CD14-positive monocyte (primary cell): ENCODE measurements around the genes ANKDD1B, IQGAP2 and F2RL1.

GRCh38 chr5:74707248-74707734 lies 22.3 kb downstream of the HEXB start:
- CAGE, long polyA plus RNA: no peak

GRCh38 chr5:74865564-74865712 lies 749 bp downstream of the FAM169A start:
- CAGE, long polyA plus RNA: no peak

GRCh38 chr5:75334226-75334661 lies 2.8 kb upstream of the HMGCR start:
- CAGE, long polyA plus RNA: no peak

- CAGE, long polyA plus RNA: no peak
Observed at GRCh38 chr5:75511115-75511531, 306 bp downstream of the CERT1 start.

- CAGE, long polyA plus RNA: no peak
Observed at GRCh38 chr5:75574527-75574949, 36.7 kb upstream of the ANKDD1B start.

- CAGE, long polyA plus RNA: no peak
Observed at GRCh38 chr5:75611262-75612058, at the start of gene ANKDD1B. Gene ANKDD1B (plus strand): TSS chr5:75611453.

DNA sequence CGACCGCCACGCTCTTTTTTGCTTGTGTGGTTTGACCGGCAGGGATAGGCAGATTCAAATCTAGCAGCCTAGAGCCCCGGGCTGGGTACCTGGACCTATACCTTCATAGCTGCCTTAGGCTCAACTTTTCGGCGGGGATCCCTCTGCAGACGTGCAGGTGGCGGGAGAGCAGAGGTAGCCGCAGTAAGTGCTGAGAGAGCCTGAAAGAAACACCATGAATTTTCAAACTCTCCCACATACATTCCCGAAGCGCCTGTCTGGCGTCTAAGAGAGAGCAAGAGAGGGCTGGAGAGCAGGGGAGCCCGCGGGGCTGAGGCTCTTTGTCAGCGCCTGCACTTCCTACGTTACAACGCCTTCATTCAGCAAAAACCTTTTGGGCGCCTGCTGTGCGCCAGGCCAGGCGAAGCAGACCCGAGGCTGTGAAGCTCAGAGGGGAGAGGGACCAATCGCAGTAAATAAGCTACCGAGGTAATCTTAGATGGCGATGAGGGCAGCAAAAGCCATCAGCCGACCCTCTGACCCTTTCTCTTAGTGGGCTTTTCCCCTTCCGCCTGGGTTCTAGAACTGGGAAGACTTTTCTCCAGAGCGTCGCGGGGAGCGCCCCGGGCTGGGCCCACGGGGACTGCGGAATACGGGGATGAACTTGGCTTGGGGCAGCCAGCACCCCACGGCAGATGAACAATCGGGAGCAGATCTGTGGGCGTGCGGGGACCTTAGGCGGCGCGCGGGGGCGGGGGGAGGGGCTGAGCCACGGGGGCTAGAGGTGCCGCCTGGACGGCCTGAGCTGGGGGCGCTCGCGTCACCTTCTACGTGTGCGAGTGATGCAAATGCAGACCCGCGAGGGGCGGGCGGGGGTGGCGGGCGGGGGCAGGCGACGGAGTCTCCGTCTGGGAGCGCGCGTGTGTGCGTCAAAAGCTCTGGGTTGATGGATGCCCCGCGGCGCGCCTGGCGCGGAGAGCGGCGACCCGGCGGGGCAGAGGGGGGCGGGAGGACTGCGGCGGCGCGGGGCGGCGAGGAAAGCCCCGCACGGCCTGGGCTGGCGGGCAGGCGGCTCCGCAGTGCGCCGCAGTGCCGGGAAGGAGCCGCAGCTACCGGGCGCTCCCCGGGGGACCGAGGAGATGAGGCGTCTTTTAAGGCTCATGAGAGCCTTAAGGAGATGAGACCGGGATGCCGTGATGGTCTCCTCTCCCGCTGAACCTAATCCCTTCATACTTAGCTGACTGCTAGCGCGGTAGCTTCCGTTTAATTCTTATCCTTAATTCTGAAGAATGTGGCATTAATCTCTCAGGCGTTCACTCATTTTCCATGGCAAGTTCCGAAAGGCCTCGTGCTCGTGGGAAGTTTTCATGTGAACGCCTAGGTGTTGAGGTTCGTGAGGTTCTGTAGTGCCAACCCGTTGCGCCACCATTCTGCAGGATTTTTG lies 1.2 kb downstream of the SV2C start:
- CAGE, long polyA plus RNA: no peak

- CAGE, long polyA plus RNA: no peak
Observed at GRCh38 chr5:76136340-76136609, 53.1 kb downstream of the SV2C start.

DNA sequence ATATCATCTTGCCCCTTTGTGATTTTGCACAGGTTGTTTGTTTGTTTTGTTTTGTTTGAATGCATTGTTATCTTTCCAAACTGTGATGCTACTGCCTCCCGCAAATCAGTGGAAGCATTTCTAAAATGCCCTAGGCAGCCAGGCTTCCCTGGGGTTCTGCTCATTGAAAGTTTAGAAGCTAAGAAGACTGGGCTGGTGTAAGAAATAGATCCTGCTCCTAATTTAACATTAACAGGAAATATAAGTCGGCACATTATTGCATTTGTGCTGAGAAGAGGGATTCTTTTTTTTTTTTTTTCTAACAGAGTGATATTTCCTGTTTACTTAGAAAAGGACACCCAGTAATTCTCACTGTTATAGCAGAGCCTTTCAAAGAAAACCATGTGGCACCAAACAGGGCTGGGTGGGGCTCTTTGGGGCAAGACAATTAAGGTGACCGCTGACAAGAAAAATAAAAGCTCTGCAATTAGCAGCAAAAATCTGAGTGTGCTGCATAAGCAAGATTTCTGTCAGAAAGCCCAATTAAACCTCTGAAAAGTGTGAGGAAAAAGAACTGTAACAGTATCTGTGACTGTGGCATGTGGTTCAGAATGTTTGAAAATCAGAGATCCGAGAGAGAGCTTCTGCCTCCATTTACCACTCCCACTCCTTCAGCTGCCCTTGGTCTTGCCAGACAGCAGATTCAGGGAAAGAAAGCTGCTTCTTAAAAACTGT lies 77.2 kb upstream of the IQGAP2 start:
- CAGE, long polyA plus RNA: no peak

DNA sequence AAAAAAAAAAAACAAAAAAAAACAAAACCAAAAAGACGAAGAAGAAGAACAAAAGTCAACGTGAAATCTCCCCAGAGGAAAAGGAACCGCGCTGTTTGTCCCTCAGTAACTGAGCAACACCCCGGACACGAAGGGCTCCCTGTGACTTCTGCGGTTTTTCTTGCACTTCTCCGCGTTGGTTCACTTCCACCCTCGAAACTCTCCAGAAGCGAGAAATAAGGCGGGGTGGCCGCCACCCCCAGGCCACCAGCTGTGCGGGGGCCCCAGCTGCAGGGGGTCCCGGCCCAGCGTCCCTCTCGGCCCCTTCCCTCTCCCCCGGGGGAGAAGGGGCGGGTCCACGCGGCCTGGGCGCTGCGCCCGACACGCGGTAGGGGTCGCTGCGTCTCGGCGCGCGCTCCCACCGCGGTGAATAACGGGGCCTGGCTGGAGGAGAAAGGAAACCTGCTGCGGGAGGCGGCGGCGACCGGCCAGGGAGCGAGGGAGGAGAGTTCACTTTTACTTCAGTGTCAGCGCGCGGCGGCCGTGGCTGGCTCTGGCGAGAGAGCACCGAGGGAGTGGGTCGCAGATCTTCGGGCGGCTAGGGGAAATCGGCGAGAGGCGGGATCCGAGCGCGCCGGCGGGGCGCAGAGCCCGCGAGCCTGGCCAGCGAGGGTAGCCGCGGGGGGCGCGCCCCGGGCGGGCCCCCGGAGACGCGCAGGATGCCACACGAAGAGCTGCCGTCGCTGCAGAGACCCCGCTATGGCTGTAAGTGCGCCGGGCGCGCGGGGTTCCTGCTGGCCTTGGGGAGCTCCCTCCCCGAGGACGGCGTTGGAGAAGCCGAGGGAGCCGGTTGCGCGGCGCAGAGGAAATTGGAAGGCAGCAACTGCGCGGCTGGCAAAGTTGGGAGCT lies at the start of gene IQGAP2:
TSS of gene IQGAP2 (plus strand) at position 438 of the 888 bp plus-strand sequence.
- CAGE, long polyA plus RNA: no peak

DNA sequence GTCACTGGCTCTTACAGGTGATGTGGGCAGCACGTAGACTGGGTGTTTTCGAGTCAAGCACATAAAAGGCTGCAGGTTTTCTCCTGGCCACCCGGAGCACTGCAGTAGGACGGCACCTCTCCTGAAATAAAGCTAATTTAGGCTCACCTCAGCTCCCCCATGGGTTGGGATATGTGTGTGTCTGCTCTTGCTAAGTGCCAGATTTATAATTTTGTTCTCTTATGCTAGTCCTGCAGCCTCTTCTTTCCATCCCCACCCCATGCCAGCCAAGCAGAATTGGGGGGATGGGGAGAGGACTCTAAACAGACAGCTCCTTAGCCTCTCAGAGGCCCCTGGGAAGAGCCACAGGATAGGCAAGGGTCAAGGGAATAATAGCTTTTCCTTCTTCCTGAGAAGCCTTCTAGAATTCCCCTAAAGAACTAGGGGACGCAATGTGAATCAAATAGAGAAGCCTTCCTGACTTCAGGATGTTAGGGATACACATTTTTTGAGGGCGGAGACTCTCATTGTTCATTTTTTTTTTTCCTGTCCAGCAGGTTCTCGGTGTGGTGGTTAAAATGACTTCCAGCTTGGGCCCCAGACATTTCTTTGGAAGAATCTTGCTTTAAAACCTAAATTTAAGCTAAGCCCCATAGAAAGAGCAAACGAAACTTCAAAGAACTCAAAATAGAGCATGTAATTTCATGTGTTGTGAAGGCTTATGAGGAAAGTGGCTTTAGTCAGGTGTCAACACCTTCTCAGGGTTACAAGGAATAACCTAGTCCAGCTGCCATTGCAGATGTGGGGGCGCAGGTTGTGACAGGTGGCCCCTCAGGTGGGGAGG lies 80.7 kb downstream of the IQGAP2 start:
- CAGE, long polyA plus RNA: no peak

DNA sequence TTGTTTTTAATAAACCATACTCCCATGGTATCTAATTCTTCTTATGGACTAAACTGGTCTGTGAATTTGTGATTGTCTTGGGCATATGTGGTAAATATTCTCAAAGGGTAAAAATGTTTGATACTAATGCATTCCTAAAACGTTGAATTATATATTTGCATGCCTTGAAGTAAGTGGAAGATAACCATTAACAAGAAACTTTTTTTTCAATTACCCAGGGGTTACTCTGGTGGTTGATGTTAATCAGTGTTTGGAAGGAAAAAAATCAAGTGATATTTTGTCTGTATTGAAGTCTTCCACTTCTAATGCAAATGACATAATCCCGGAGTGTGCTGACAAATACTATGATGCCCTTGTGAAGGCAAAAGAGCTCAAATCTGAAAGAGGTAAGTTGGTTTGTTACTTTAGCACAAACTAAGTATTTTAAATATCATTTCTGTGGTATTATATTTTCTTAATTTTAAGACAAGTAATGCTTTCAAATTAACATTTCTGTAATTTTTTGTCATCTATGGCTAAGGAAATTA lies 8.5 kb upstream of the F2RL2 start:
- CAGE, long polyA plus RNA: no peak

DNA sequence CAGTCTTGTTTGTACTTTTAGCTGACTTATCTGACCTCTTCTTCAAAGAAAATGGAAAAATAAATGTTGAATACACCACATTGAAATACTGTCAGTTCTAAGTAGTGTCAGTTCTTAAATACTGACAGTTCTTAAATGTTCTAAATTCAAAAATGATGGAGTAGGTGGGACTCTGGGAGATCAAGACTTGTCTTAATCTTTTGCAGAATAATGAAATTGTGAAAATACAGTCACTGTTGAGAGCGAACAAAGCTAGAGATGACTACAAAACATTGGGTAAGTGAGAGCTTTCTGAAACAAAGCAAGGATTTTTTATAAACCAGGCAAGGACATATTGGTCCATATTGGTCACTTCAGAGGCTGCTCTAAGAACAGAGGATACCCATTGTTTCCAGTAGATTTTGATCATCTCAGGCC lies 31.5 kb upstream of the F2RL2 start:
- CAGE, long polyA plus RNA: no peak

GRCh38 chr5:76674247-76675132 lies 41.4 kb upstream of the F2R start:
- CAGE, long polyA plus RNA: no peak

DNA sequence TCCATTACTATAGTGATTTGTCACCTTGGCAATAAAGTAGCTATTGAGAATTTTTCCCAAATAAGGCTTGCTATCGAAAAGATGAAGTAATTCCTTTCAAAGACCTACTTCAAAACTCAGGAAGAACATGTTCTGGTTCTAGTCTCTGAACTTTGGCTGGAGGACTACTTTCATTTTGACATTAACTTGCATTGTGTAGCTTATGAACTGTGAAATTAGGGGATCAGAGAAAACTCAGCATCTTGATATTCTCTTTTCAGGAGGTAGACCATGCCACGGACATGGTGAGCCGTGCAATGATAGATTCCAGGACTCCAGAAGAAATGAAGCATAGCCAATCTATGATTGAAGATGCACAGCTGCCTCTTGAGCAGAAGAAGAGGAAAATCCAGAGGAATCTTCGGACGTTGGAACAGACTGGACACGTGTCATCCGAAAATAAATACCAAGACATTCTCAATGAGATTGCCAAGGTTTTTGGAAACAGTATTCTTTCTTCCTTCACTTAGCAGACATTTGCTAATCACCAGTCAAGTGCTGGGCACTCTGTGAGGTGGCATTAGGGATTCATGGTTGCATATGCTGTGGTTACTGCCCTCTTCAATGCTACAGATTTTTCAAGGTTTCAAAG lies 20.6 kb upstream of the F2R start:
- CAGE, long polyA plus RNA: no peak

- CAGE, long polyA plus RNA: no peak
Observed at GRCh38 chr5:76732476-76732903, 16.6 kb downstream of the F2R start.

- CAGE, long polyA plus RNA: no peak
Observed at GRCh38 chr5:76790386-76791344, 28.2 kb upstream of the F2RL1 start.

GRCh38 chr5:76818697-76819485 lies at the start of gene F2RL1:
Gene F2RL1 (plus strand): TSS chr5:76819030.
- CAGE, long polyA plus RNA: start-site peak on the plus strand at chr5:76818970-76819010, 149 and 215 reads in 2 replicates

DNA sequence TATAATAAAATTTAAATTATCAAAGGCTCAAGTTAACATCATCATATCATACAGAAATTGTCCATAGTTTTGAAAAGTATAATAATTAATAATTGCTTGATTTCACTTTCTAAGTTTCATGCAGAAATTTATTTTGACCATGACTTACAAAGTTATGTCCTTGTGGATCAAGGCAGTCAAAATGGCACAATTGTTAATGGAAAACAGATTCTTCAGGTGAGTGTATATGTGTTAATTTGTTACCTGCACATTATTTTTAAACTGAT lies 22.3 kb downstream of the AGGF1 start:
- CAGE, long polyA plus RNA: no peak

- CAGE, long polyA plus RNA: start-site peak on the minus strand at chr5:77076808-77076964, 16 and 20 reads in 2 replicates
Observed at GRCh38 chr5:77076801-77078009, 9.9 kb downstream of the ZBED3 start.